AG04449 (cell line): ENCODE measurements around the genes GFPT1 and GMCL1.

DNA sequence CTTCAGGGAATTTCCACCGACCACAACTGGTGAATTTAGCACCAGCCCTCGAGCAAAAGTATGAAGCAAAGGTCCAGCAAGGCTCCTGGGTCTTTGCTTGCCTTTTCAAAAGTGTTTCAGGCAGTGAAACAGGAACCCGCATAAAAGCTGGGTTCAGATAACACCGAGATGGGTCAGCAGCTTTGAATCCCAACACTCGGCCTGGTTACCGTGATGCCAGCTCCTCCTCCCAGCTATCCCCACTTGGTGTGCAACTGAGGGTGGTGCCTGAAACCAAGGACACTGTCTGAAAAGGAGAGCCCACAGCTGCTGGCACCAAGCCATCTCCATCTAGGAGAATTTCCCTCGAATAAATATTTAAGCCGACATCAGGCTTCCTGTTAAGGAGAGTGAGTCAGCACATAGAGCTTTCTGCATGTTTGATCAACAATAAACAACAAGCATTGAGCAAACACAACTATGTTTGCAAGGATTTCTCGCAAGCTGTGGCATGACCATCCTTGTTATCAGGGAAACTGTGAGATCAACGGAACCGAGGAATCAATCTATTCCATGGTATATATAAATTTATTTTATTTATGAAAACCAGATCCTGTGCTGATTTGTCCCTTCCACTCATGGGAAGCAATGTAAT lies 69.6 kb downstream of the ANTXR1 start:
- RRBS, result no CpG with 5 or more reads among the region's 11 CpGs

- RRBS, result no CpG with 5 or more reads among the region's 3 CpGs
Observed at GRCh38 chr2:69083108-69083917, 70.3 kb downstream of the ANTXR1 start.

DNA sequence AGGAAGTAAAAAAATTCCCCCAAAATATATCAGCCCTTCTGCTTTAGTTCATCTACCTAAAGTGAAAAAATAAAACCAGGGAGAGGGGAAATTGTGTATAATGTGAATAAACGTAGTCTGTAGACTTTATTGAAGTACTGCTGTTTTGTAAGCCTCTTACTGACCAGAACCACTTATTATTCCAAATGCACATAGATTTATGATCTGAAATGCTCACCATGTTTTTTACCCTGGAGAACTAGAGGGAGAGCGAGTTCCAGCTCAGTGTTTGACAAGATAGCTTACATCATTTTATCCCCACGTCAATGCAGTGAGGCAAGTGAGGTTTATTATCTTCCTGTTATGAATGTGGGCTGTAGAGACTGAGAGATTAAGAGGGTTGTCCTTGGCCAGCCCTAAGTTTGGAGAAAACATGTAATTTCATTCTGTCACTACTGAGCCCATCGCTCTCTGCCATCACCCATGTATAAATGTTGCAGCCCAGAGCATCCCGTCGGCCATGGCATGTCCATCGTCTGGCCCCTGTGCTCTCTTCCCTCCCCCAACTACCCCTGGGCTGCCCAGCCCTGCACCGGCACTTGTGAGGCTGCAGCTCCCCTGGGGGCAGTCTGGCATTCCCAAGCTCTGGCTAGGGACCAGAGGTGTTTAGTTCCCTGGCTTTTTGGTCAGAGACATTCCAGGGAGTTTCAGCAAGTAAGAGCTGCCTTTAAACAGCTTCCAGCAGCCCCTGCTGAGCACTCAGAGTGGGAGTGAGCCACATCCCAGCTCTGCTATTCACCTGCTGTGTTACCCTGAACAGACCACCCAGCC lies 136.7 kb downstream of the ANTXR1 start:
- RRBS, result no CpG with 5 or more reads among the region's 8 CpGs

GRCh38 chr2:69196279-69196925 lies 183.4 kb downstream of the ANTXR1 start:
- RRBS, result no CpG with 5 or more reads among the region's 5 CpGs

DNA sequence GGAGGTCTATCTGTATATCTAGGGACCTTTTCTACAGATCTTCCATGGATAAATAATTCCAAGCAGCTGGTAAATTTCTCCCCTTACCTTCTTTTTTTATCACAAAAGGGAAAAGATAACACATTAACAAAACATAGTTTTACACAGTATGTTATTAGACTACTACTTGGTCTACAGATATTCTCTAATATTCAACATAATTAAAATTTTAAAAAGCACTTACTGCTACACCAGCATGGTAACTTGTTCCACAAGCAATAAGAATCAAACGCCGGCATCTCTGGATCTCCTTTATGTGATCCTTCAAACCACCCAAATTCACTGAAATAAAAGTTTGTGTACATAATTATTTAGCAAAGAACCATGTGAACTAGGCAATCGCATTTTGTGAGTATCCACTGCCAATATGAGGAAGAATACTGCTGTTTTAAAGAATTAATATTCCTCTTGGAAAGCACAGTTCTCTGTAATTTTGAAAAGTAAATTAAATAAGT lies 45.1 kb downstream of the GFPT1 start:
- RRBS, result no CpG with 5 or more reads among the region's 3 CpGs

GRCh38 chr2:69386664-69387705 lies at the start of gene GFPT1:
GFPT1 (minus strand) TSS chr2:69387227.
- RRBS, result under 1% methylated on average over 26 of the region's 100 CpGs

DNA sequence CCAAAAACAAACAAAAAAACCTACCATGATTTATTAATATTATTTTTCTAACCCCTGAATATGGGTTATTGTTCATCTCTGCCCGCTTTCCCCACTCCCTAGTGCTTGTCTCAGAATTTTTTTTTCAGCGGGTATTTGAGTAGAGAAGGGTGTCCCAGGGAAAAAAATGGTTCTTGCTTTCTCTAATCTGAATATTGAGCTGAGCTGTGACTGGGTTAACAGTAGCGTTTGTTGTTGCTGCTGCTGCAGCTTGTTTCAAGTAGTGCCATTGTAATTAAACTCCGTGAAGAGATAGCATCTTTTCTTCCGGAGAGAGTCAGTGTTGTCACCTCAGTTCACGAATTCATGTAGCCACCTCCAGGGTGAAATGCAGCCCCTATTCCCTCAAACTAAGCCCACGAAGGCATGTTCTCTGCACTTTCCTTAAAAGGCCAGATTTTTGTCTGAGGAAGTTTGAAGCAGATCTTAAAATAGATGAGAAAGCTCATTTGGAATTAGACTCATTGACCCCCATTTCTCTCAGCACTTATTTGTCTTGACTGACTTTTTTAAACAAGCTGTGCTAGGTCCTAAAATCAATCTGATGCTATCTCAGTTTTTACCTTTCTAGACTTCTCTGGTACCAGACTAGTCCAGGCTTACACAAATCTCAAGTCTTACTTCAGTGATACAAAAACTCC lies 1.6 kb upstream of the AAK1 start:
- RRBS, result no CpG with 5 or more reads among the region's 7 CpGs

DNA sequence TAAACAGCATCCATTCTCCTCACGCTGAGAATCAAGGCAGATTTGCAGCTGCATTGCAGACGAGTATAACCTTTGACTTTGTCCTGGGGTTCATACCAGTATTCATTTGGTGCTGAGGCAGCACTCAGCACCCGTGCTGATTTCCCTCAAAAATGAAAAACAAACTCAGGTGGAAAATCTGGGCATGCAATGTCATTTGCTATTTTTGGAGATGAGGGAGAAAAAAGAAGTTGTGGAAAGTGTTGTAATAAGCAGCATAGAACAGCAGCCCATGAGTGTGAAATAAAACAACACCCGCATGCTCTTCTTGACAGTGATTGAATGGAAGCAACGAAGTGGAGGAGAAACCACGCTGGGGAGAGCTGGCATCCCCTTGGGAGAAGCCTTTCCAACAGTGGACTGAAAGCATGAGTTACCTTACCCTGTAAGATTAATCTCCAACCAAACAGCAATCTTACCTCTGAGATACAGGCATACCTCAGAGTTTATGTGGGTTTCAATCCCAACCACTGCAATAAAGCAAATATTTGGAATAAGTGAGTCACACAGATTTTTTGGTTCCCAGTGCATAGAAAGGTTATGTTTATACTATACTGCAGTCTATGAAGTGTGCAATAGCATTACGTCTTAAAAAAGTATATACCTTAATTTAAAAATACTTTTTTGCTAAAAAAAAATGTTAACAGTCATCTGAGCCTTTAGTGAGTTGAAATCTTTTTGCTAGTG lies 46.5 kb upstream of the ANXA4 start:
- RRBS, result no CpG with 5 or more reads among the region's 7 CpGs

GRCh38 chr2:69704377-69704948 lies 37.5 kb upstream of the ANXA4 start:
- RRBS, result no CpG with 5 or more reads among the region's 6 CpGs

DNA sequence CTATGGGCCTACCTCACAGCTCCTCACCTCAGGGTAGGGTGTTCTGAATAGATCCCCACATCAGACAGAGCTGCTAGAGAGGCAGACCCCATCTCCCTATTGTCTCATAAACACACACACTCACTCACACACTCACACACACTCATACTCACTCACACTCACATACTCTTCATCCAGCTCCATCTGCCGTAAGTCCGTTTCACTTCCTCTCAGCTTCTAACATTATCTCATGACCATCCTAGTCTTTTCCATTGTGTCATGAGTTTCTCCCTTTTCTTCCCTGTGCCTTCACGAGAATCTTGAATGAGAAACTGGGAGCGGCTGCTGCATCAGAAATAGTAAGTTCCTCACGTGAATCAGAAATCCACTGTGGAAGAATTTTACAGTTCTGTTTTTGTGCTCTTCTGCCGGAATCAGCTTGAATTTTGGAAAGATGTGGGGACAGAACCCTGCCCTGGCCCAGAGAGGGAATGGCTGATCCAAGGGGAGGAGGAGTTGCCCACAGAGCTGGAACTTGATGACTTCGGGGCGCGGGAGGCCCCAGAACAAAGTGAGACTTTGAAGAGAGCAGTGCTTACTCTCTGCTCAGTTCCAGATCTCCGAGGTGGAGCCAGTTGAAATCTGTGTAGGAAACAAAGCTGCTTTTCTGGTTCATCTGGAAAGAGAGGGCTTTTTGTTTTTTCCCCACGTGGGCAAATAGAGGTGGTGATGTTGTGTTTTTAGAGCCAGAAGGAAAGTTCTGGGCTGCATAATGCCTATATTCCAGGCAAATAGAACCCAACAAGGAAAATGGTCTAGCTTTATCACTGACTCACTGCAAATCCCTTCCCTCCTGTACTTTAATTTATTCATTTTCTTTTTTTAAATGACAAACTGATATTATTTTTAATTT lies 21.1 kb downstream of the ANXA4 start:
- RRBS, result no CpG with 5 or more reads among the region's 11 CpGs

DNA sequence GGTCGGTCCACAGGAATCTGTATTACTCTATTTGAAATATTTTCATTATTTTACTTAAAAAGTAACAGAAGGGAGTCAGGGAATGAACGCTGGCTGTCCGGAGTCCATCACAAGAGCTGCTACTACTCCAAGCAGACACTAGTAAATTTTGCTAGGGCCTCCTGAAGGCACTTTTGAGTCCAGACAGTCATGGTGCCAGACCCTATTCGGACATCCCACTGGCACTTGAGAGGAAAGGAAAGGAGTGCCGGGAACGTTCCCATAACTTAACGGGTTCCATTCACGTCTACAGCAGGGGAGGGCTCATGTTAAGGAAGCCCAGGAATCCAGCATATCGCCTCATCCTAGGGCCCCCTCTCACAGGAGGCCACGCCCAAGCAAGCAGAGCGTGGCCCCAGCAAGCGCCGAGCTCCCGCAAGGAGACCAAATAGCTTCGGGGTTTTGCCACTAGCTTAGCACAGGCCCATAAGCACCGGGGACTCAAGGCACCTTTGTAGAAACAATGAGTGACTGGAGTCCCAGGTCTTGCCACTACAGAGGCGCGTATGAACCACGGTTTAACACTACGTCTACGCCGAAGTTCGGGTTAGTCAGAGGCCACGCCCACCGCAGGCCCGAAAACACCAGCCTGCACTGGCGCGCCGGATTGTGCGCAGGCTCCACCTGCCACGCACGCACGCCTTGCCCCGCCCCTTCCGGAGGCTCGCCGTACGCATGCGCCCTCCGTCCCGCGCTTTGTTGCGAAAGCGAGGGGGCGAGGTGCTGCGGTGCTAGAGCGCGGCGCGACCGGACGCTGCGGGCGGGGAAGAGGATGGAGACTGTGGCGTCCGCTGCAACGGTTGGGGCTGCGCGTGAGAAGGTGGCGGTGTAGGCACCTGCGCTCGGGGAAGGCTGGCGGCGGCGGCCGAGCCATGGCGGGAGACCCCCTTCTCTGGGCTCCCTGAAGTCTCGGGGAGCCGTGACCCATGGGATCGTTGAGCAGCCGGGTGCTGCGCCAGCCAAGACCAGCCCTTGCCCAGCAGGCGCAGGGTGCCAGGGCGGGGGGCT lies at the start of gene GMCL1:
TSS of gene GMCL1 (plus strand) at position 733 of the 1,047 bp plus-strand sequence.
- RRBS, result 1% methylated on average over 22 of the region's 74 CpGs

GRCh38 chr2:69913822-69914998 lies 699 bp upstream of the MXD1 start:
- RRBS, result 2% methylated on average over 30 of the region's 69 CpGs

DNA sequence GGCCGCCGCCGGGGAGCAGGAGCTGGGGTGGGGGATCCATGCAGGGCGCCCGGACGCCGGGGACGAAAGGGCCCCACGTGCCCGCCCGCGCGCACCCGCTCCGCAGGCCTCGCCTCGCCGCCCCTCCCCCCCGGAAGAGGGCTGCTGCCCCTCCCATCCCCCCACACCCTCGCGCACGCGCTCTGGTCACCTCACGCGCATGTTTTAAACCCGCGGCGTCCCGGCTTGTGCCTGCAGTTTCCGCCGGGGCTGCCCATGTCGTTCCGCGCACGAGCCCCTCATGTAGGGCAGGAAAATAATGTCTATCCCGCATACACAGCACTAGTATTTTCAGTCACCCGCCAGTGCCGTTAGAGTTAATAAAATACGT lies 409 bp upstream of the PCBP1 start:
- RRBS, result 2% methylated on average over 21 of the region's 39 CpGs

GRCh38 chr2:70516578-70517015 lies 37.0 kb downstream of the TGFA start:
- RRBS, result no CpG with 5 or more reads among the region's 5 CpGs

- RRBS, result no CpG with 5 or more reads among the region's 42 CpGs
Observed at GRCh38 chr2:70552501-70553319, 916 bp downstream of the TGFA start.

DNA sequence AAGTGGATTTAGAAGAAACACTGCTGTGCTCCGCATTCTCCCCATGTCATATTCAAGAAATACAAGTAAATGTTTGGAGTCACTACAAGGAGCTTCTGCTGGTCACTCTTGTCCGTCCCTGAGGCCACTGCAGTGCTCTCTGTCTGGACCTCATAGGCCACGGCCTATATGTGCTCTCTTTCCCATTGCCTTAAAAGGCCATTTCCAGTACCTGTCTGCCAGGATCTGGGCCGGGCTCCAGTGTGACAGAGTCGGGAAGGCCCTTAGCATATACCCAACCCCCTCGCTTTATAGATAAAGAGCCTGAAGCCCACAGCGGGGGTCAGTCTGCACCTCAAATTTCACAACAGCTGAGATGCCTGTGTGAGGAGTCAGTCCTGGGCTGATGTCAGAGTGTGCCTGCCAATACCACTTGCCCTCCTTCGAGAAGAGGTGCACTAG lies 39.9 kb downstream of the ADD2 start:
- RRBS, result no CpG with 5 or more reads among the region's 8 CpGs

DNA sequence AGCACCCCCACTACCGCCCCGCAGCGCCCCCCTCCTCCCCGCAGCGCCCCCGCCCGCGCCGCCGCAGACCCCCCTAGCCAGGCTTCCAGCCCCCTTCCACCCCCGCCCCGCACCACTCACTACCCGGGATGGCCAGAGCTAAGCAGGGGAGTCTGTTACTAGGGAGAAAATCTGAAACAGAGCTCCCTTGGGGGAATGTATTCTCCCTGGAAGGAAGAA lies 260 bp upstream of the ADD2 start:
- RRBS, result no CpG with 5 or more reads among the region's 13 CpGs